Lower leg skin (tissue), 2 donors: ENCODE data around the gene IGF2R.

DNA sequence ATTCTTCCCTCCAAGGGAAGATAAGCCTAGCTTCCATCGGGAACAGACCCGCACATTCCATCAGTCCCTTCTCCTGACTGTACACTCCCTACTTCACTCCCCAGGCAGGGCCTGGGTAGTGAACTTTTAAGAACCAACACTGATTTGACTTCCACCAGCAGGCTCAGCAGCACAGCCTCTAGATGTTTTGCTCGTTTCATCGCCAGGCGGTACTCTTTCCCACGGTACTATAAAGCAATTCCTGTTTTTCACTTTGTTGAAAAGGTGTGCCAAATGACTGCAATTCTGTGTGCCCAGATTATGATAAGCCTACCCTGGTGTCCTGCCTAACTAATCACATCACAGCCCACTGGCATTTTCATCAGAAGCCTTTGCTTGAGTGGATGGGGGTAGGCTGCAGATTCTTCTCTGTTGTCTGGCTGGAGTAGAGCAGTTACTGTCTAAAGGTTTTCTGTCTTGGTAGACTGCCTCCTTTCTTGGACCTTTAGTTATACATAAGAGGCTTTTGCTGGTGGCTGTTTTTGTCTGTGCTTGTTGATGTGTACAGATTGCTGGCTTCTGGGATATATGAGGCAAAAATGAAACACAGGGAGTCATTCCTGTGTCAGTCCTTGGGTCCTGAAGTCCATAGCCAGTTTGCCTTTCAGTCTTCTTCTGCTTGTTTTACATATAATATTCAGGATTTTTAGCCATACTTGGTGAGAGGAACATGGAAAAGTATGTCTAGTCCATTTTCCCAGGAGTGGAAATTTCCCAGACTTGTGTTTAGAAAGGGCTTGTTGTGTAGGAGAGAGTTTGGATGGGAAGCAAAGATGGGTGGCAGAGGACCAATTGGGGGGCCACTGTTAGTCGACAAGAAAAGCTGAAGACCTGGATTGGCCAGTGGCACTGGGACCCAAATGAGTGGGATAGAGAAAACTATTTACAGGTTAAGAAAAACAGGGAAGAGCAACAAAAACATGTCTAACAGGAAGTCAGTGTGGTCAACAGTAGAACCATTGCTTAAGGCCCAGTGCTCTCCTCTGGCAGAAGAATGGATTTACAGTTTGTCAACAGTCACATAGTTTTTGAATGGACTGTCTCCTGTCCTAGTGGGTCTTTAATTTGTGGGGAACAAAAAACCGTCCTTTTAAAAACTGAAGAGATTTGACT, 12.6 kb upstream of the WTAP start:
- PRO-cap: no peak
- RAMPAGE, long total RNA, 2 experiments: no peak in any of the 2 experiments

GRCh38 chr6:159750578-159751623, 10.9 kb upstream of the ACAT2 start:
- PRO-cap: no peak
- RAMPAGE, long total RNA, 2 experiments: no peak in any of the 2 experiments

GRCh38 chr6:159777313-159778309, 11.8 kb downstream of the TCP1 start:
- PRO-cap: no peak
- RAMPAGE, long total RNA, 2 experiments: no peak in any of the 2 experiments

GRCh38 chr6:159968788-159969917, at the start of gene IGF2R:
TSS of gene IGF2R (plus strand) at chr6:159969082.
- PRO-cap: bidirectional peak, plus-strand start at chr6:159969094, minus-strand start at chr6:159968929; unidirectional peak, plus-strand start at chr6:159969326
- RAMPAGE, long total RNA, 2 experiments: no peak in any of the 2 experiments

- PRO-cap: bidirectional peak, plus-strand start at chr6:159970149, minus-strand start at chr6:159970048
- RAMPAGE, long total RNA, 2 experiments: no peak in any of the 2 experiments
These were observed 1.0 kb downstream of the IGF2R start for GRCh38 chr6:159969918-159970293.

DNA sequence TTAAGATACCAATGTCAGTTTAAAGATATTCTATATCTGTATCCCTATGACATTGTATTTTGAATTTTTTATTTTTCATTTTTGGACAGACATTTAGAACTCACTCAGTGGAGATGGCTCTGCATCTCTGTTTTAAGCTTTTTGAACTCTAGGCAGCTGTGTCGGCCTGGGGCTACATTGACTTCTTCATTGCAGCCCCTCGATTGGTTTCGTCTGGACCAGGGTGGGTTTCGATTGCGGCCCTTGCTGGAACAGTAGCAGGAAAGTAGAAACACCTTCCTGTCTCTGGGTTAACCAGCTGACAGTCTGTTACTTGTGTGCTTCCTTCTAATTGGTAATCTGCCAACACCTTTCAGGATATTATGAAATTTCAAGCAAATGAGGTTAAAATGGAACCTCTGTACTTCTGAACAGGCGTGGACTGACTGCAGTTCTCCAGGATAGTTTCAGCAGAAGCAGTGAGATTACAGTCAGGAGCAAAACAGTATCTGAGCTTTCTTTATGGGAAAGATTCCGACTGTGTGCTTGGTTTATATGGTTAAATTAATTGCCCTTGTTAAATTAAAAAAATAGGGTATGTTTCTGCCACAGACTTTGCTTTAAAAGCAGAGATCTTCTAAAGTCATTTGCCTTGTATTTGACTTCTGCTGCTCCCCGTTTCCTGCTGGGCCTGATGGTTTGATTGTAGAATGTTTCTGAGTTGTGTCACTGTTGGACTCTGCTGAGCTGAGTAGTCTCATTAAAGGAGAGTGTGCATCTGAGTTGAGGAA, 14.3 kb downstream of the IGF2R start:
- PRO-cap: no peak
- RAMPAGE, long total RNA, 2 experiments: no peak in any of the 2 experiments

- PRO-cap: no peak
- RAMPAGE, long total RNA, 2 experiments: start-site peak on the plus strand in 1 of 2 experiments, at chr6:160017905-160018026 at its widest, 6 reads per replicate
These were observed 49.3 kb downstream of the IGF2R start for GRCh38 chr6:160017812-160019022.

DNA sequence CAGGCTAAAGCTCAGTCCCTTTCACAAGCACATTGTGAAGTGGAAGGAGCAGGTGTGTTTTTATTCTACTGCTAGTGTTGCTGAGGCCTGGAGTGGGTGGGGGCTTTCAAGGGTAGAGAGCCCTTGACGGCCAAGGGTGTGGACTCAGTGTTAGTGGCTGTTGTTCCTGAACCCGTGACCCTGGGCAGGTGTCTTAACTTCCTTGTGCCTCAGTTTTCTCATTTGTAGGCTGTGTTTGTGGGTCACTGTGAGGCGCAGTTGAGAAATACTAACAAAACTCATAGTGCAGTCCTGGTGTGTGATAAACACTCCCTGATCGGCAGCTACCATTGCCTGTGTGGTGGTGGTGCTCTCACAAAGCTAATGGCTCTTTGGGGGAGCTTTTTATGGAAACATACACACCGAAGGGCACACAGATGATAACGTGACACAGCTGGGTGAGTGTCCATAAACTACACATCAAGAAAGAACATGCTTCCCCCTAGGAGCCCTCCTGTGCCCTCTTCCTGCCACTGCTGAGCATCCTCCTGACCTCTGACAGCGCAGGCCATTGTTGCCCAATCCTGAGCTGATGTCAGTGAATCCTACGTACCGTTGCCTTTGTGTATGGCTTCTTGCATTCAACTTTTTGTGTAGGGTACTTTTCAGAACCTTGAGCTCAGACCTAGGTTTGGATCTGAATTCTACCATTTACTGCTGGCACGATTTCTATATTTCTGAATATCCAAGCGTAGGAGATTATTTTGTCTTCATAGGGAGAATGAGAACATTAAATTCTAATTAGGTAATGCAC, 65.9 kb upstream of the SLC22A1 start:
- PRO-cap: no peak
- RAMPAGE, long total RNA, 2 experiments: no peak in any of the 2 experiments

- PRO-cap: no peak
- RAMPAGE, long total RNA, 2 experiments: no peak in any of the 2 experiments
These were observed 11.4 kb upstream of the SLC22A1 start for GRCh38 chr6:160110045-160110874.

DNA sequence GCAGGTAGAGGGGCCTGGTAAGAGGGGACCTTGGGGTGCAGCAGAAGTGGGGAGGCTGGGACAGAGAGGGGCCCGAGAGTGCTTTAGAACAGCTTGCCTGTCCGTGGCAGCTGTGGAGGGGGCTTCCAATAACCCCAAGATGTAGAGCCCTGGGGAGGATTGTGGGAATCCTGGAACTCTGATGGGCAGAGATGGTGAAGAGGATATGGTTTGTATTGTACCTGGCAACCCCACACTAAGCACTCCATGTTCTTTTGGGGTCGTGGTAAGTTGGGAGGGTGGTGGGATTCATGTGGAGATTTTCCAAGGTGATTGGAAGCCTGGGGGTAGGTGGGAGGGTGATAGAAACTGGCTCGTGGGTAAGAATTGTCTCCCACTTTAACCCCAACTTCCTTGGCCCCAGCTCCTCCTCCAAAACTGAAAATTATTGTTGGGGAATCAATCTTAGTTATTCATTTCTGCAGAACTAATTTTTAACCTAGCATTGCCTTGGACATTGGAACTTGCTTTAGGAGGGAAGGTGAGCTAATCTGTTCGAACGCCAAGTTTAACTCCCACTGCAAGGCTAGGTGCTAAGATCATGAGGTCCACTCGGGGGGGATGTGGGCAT, 3.3 kb downstream of the SLC22A1 start:
- PRO-cap: no peak
- RAMPAGE, long total RNA, 2 experiments: no peak in any of the 2 experiments

- PRO-cap: no peak
- RAMPAGE, long total RNA, 2 experiments: no peak in any of the 2 experiments
These were observed 38.9 kb downstream of the SLC22A1 start for GRCh38 chr6:160160491-160160887.

- PRO-cap: no peak
- RAMPAGE, long total RNA, 2 experiments: no peak in any of the 2 experiments
These were observed 56.5 kb downstream of the SLC22A1 start for GRCh38 chr6:160178062-160178524.

- PRO-cap: no peak
- RAMPAGE, long total RNA, 2 experiments: no peak in any of the 2 experiments
These were observed 42.6 kb upstream of the SLC22A2 start for GRCh38 chr6:160301269-160301603.

GRCh38 chr6:160510876-160511662, 153.0 kb downstream of the LPA start:
- PRO-cap: no peak
- RAMPAGE, long total RNA, 2 experiments: no peak in any of the 2 experiments

- PRO-cap: bidirectional peak, plus-strand start at chr6:160520357, minus-strand start at chr6:160520312
- RAMPAGE, long total RNA, 2 experiments: no peak in any of the 2 experiments
These were observed 143.8 kb downstream of the LPA start for GRCh38 chr6:160519822-160521055.

DNA sequence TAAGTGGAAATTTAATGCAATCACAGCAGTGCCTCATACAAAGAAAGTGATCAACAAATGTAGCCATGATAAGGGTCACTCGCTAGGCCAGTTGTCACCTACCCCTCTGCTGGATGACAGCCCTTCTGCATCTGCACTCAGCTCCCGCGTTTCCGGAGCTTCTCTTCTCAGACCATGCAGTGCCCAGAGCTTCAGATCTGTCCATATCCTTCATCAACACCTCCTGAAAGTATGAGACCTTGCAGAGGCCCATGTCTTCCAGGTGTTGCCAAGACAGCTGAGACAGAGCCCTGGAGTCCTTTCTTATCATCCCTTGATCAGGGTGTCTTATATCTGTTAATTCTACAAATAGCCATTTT, 142.2 kb downstream of the LPA start:
- PRO-cap: no peak
- RAMPAGE, long total RNA, 2 experiments: no peak in any of the 2 experiments

GRCh38 chr6:160685679-160685878, 16.5 kb upstream of the PLG start:
- PRO-cap: no peak
- RAMPAGE, long total RNA, 2 experiments: no peak in any of the 2 experiments

GRCh38 chr6:160791926-160792698, 90.1 kb downstream of the PLG start:
- PRO-cap: no peak
- RAMPAGE, long total RNA, 2 experiments: no peak in any of the 2 experiments

DNA sequence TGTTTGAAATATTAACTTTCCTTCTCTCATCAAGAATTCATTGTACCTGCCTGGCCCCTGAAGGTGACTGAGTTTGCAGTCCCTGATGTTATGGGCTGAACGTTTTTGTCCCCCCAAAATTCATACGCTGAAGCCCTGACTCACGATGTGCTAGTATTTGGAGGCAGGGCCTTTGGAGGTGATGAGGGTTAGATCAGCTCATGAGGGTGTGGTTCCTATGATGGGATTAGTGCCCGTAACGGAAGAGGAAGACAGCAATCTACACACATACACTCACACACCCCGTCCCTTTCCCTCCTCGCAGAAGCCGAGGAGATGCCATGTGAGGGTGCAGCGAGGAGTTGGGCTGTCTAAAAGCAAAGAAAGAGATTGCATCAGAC, 64.9 kb upstream of the MAP3K4 start:
- PRO-cap: no peak
- RAMPAGE, long total RNA, 2 experiments: no peak in any of the 2 experiments

GRCh38 chr6:160973343-160973861, 18.2 kb upstream of the MAP3K4 start:
- PRO-cap: no peak
- RAMPAGE, long total RNA, 2 experiments: no peak in any of the 2 experiments